A673 (cell line): ENCODE results near the gene SMPD3.

DNA sequence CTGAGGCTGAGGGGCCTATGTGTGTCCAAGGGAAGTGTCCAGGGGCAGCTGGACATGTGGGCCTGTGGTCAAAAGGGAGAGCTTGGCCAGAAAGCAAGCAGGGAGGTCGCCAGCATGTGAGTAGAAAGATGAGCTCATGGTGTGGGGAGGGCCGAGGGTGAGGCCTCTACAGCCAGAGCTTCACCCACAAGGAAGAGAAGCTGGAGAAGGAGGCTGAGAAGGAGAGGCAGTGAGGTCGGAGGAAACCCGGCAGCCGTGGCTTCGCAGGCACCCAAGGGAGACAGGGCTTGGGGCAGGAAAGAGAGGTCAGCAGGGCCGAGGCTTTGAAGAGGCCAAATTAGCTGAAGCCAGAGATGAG lies 4.0 kb upstream of the HSD11B2 start:
- PRO-cap: no peak

DNA sequence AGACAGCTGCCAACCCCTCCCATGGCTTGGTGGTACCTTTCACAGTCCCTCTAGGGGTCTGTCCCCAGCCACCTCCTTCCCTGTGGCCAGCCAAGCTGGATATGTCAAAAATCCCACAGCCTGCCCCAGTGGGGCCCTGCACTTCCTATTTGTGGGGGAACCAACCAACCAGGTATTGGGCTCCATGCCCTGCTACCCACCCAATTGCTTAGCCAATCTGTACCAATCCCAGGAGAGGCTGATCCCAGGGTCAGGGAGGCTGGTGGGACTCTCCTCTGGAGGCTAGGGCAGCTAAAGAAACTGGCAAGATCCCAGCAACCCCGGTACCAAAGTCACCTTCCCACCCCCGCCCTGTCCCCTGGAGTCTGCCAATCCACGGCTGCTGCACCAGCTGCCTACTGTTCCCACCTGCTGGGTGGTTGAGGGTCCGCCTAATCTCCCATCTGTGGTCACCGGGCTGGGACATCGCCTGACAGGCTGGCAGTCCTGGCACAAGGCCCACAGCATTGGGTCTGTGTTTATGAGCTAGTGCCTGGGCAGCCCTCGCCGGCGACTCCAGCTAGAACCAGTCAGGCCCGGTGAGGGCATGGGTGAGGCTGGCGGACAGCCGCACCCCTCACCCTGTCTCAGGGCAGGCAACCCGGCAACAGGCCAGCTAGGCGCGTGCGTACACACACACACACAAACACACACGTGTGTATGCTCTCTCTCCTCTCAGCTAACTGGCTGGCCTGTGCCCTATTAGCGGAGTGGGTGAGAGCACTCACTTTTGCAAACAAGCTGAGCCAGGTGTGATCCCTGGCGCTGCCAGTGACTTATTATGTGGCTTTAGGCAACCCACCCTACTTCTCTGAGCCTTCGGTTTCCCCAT lies 10.2 kb downstream of the HSD11B2 start:
- PRO-cap: no peak

DNA sequence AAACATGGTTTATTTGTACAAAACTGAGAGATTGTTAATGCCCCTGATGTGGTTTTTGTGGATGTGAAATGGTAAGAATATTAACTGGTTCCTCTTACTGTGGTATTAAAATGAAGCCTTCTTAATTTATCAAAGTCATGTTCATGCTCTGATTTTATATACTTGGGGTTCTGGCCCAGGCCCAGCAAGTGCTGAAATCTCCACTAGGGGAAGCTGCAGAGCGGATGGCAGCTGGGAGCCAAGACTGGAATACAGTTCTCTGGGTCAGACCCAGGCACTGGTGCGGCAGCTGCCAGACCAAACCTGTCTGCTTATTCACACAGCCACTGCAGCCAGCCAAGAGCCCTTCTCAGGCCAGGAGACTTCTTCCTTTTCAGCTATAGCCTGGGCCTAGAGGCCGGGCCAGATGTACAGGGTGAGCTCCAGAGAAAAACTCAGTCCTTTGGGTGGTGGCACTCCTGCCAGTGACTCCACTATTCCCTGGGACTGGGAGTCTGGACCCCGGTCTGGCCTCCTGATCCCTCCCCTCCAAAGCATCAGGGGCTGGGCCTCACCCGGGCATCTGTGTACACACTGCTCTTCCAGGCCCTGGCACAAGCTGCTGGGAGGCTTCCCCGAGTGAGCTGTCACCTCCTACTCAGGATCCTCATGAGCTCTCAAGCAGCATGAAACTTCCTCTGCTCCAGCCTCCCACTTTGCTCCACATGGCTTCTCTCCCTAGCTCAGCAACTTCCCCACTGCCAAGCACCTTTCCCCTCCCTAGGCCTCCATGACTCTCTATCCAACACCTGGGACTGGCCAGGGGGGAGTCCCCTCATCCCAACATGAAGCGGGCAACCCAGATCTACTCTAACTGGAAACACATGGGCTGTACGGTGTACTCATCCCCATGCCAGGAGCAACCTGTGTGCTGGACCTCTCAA lies 24.4 kb downstream of the ATP6V0D1 start:
- PRO-cap: no peak

- PRO-cap: no peak
Observed at GRCh38 chr16:67537580-67538409, 9.2 kb downstream of the RIPOR1 start.

DNA sequence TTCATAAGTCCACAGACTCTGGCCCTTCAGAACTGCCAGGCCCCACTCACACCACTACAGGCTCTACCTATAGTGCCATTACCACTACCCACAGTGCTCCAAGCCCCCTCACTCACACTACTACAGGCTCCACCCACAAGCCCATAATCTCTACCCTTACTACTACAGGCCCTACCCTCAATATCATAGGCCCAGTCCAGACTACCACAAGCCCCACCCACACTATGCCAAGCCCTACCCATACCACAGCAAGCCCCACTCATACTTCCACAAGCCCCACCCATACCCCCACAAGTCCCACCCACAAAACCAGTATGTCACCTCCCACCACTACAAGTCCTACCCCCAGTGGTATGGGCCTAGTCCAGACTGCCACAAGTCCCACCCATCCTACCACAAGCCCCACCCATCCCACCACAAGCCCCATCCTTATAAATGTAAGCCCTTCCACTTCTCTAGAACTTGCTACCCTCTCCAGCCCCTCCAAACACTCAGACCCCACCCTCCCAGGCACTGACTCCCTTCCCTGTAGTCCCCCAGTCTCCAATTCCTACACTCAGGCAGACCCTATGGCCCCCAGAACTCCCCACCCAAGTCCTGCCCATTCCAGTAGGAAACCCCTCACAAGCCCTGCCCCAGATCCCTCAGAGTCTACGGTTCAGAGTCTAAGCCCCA lies 13.9 kb downstream of the RIPOR1 start:
- PRO-cap: no peak

- PRO-cap: no peak
Observed at GRCh38 chr16:67664678-67665282, 1.8 kb downstream of the ENKD1 start.

- PRO-cap: no peak
Observed at GRCh38 chr16:67677398-67678328, 11.0 kb downstream of the C16orf86 start.

DNA sequence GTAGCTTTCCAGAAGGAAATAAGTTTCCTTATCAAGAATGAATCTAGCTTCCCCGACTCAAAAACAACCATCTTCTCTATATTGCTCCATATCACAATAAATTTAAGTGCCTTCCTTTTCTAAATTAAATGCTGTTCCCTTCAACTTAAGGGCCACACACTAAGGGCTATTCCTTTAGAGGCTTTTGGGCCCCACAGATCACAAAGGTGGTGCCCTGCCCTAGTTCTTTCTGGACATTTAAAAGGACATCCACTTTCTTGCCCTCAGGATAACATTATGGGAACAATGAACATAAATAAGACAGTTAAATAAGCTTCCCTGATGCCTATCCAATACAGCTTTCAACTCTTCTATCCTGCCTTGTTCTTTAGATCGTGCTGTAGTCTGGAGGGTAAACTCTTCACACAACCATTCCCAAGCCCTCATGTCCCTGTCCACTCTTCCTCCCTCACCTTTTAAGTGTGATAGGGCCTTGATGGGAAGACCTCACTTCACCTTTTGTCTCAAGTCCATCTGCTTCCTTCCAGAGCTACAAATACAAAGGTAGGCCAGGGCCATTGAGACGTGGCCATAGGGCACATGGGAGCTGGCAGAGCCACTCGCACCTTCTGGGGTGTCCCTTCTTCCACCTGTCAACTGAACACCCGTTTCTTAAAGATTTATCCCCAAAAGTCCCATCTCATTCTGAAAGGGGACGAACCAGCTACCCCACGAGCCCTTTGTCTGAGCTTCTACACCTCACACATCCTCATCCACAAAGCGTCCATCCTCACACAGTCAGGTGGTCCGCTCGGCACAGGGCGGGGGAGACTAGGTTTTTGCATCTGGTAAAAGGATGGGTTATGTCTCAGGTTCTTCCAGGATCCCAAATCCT lies 827 bp downstream of the GFOD2 start:
- PRO-cap: no peak

GRCh38 chr16:67729790-67730345 lies 10.8 kb upstream of the GFOD2 start:
- PRO-cap: no peak

- PRO-cap: no peak
Observed at GRCh38 chr16:67858932-67859480, 11.5 kb upstream of the CENPT start.

GRCh38 chr16:67881472-67882291 lies 3.0 kb upstream of the NRN1L start:
- PRO-cap: no peak

GRCh38 chr16:67907400-67907797 lies 14.3 kb downstream of the PSKH1 start:
- PRO-cap: no peak

GRCh38 chr16:67908480-67909000 lies 15.5 kb downstream of the PSKH1 start:
- PRO-cap: no peak

DNA sequence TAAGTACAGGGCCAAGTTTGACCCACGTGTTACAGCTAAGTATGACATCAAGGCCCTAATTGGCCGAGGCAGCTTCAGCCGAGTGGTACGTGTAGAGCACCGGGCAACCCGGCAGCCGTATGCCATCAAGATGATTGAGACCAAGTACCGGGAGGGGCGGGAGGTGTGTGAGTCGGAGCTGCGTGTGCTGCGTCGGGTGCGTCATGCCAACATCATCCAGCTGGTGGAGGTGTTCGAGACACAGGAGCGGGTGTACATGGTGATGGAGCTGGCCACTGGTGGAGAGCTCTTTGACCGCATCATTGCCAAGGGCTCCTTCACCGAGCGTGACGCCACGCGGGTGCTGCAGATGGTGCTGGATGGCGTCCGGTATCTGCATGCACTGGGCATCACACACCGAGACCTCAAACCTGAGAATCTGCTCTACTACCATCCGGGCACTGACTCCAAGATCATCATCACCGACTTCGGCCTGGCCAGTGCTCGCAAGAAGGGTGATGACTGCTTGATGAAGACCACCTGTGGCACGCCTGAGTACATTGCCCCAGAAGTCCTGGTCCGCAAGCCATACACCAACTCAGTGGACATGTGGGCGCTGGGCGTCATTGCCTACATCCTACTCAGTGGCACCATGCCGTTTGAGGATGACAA lies 16.1 kb downstream of the PSKH1 start:
- PRO-cap: no peak

DNA sequence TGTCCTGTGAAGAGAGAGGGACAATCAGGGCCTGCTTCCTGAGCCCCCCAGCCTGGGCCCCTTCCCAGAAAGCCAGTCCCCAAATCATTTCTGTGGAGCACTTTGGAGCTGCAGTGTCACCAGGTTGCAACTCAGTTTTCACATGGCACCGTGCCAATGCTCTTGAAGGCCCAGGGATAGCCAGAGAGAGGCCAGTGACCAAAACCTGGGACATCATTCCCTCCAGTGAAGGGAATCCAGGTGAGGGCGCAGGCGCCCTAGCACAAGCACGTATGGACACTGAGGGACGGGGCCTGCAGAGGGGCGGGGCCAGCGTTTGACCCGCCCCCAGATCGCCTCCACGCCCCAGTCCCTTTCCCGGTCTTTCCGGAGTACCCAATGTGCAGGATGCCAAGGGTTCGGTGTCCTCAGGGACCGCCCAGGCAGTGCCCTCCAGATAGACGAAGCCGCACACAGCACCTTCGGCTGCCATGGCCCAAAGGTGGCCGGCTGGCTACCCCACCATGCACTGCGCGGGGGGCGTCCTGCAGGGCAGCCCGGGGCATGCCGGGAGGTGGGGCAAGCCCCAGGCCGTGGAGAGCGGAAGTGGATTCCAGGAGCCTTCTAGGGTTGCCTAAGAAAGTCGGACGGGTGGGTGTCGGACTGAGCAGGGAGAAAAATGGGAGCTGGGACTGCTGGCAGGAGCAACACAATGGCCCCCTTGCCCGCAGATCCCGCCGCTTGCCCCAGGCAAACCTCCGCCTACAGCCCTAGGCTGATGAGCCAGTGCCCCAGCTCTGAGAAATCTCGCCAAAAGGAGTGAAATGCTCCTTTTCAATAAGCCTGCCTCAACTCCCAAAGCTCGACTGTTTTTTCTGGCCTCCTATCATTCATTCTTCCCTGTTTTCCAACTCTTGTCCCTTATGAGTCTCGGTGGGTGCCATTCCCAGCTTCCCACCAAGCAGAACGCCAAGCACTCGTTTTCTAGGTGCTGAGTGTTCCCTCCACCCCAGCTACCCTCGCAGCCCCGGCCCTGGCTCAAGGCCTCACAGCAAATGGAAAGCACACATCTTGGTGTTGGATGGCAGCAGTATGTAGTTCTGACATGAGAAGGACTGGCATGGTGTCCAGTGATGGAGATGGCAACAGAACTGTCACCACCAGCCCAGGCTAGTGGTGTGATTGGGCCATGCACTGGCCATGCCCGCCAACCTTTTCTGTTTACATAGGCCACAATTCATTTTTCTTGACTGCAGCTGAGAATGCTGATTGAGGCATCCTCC lies 4.5 kb downstream of the SLC12A4 start:
- PRO-cap: no peak

DNA sequence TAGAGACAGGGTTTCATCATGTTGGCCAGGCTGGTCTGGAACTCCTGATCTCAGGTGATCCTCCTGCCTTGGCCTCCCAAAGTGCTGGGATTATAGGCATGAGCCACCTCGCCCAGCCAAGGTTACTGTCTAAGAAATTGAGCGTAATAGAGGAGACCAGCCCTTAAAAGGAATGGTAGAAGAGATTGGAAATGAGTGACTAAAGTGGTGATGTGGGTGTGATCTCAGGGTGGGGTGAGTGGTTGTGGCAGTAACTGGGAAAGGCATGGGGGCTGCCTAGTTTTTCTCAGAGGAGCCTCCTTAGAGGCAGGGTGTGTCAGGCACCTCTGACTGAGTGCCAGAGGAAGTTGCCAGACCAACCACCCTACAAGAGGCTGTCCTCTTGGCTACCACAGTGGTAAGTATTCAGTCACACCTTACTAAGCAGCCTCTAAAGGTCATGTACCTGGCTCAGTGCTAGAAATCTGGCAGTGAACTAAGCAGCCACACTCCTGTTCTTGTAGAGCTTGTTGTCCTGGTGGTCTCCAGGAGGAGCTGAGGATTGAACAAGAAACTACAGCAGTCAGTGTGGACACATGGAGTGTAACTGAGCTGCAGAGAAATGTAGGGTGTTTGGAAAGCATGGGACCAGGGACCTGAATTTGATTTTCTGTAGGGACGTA lies 8.9 kb downstream of the DUS2 start:
- PRO-cap: no peak

GRCh38 chr16:68072280-68072949 lies 12.8 kb upstream of the NFATC3 start:
- PRO-cap: no peak

GRCh38 chr16:68190779-68191252 lies 45.1 kb downstream of the ESRP2 start:
- PRO-cap: no peak

- PRO-cap: unidirectional peak, minus-strand start at chr16:68448503; bidirectional peak, plus-strand start at chr16:68448843, minus-strand start at chr16:68448543
Observed at GRCh38 chr16:68448171-68449112, at the start of gene SMPD3. Gene SMPD3, minus strand, starts transcription at chr16:68448508.

DNA sequence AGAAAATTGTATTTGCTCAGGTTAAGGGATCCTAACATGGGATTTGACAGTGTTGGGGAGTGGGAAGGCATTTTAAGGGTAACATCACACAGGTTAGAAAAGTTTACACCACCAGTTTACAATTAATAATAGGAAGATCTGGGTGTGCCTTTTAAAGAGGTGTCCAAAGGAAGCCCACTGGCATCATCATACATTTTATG lies 34.3 kb downstream of the ZFP90 start:
- PRO-cap: no peak